LNCaP clone FGC (cell line): ENCODE measurements around a stretch of chr1.

- RRBS, 2 experiments: no CpG with 5 or more reads among the region's 9 CpGs
These were observed 13.8 kb upstream of the LEMD1 start for GRCh38 chr1:205435365-205436440.

DNA sequence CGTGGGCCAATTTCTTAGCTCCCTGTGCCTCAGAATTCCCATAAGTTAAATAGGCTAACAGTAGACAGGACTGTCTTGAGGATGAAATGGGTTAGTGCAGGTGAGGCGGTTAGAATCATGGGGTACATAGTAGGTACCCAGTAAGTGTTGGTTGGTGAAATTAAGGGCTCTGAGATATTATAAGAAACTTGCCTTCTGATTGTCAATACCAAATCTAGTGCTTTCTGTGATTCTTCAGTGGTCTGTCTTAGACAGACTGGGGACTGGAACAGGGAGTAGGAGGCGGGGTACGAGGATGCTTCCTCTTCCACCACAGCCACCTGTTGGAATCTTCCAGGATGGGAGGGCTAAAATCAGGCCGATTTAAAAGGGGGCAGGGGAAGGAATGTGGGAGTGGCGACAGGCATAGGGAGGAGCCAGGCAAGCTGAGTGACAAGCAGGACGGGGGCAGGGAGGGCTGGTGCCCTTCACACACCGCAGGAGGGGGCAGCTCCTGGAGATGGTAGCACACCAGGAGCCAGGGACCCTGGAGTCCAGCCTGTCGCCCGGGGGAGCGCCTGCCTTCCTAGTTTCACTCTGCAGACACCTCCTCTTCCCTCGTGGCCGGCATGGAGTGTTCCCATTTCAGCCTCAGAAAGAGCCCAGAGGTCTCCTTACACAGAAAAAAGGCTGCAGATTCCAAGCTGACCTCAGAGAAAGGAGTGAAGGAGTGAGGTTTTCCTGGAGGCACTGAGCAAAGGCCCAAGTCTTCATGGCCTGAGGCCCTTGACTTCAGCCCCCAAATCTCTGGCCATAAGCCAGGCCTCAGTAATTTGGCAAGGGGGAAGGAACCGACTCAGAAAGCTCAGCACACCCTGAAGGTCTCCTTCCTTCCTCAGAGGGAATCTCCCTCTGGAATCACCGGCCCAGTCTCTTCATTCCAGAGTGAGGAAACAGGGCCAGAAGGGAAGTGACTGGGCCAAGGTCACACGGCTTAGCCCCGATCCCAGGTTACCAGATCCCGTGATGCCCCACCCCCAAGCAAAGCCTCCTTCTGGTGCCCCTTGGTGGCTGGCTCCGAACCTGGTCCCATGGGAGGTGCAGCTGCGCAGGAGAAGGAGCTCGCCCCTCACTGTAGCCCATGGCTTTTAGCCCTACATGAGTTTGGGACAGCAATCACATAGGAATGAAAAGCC, 8.3 kb downstream of the BLACAT1 start:
- RRBS, 2 experiments: 66 to 69% methylated on average over 2 of the region's 21 CpGs

DNA sequence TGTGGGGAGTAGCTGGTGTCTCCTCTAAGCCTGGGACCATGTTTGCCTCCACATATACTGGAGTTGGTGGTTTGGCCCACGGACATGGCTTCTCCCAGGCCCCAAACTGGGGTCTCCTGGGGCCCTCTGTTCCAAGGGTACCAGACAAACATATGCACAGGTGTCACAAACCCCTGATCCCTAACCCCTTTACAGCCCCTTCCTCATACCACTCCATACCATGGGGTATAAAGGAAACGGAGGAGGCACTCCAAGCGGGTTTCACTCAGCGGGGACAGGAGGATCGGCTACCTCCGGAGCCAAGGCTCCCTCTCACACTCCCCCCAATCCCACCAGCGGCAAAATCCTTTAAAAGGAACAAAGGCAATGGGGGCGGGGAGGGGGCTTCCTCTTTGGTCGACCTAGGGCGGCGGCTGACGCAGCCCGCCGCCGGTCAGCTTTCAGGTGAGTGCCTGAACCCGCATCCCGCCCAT, 504 bp downstream of the BLACAT1 start:
- RRBS, 2 experiments: 48 to 49% methylated on average over 2 of the region's 17 CpGs

- RRBS, 2 experiments: no CpG with 5 or more reads among the region's 4 CpGs
These were observed 18.1 kb upstream of the BLACAT1 start for GRCh38 chr1:205474003-205474241.

- RRBS, 2 experiments: no CpG with 5 or more reads among the region's 16 CpGs
These were observed 23.8 kb upstream of the CDK18 start for GRCh38 chr1:205480570-205481236.

GRCh38 chr1:205512874-205513120, 8.3 kb downstream of the CDK18 start:
- RRBS, 2 experiments: no CpG with 5 or more reads among the region's 1 CpG

DNA sequence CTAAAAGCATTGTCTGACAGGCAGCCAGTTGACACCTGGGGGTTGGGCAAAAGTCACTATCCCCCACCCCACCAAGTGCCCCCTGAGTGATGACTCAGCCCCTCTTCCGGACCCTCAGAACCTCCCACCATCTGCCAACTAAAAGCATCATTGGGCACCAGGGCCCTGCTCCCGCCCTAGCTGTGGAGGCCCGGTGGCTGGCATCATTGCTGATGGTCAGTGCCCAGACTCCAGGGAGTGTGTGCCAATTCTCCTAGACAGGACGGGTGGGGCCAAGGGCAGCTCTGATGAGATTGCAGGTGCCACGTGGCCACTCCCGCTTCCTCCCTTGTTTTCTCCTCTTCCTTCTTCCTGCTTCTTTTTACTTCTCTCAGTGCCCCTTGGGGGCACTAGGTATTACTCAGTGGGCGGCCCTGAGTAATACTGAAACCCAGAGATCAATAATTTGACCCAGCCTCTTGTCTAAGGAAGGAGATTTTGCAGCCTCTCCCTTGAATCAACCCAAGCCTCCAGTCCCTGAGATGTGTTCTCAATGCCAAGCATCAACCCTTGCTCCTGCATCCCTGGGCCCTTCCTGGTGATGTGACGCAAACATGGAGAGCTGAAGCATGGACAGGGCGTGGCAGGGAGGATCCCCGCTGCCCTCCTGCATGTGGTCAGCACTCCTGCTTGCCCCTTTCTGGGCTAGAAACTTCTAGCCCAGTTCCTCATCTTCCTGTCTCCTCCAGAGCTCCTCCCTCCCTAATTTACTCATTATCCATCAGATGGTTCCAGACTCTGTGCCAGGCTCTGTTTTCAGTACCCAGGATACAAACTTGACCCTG, 32.0 kb upstream of the MFSD4A start:
- RRBS, 2 experiments: 68% methylated on average over 3 of the region's 10 CpGs

GRCh38 chr1:205591518-205592562, 23.0 kb downstream of the MFSD4A start:
- RRBS, 2 experiments: no CpG with 5 or more reads among the region's 43 CpGs

GRCh38 chr1:205664357-205665167, 15.7 kb downstream of the SLC45A3 start:
- RRBS, 2 experiments: no CpG with 5 or more reads among the region's 20 CpGs

GRCh38 chr1:205672952-205673622, 7.2 kb downstream of the SLC45A3 start:
- RRBS, 2 experiments: no CpG with 5 or more reads among the region's 5 CpGs

GRCh38 chr1:205726429-205726968, 23.5 kb downstream of the NUCKS1 start:
- RRBS, 2 experiments: no CpG with 5 or more reads among the region's 2 CpGs

GRCh38 chr1:205750297-205750491, 212 bp upstream of the NUCKS1 start:
- RRBS, 2 experiments: no CpG with 5 or more reads among the region's 11 CpGs

GRCh38 chr1:205783763-205784563, 8.7 kb upstream of the RAB29 start:
- RRBS, 2 experiments: no CpG with 5 or more reads among the region's 15 CpGs

GRCh38 chr1:205826559-205826832, 13.5 kb upstream of the SLC41A1 start:
- RRBS, 2 experiments: no CpG with 5 or more reads among the region's 1 CpG

GRCh38 chr1:205900033-205900350, 43.3 kb downstream of the SLC26A9 start:
- RRBS, 2 experiments: no CpG with 5 or more reads among the region's 3 CpGs

- RRBS, 2 experiments: no CpG with 5 or more reads among the region's 10 CpGs
These were observed 6.9 kb upstream of the SLC26A9 start for GRCh38 chr1:205950047-205950665.

GRCh38 chr1:205961997-205962586, 18.8 kb upstream of the SLC26A9 start:
- RRBS, 2 experiments: no CpG with 5 or more reads among the region's 9 CpGs

- RRBS, 2 experiments: no CpG with 5 or more reads among the region's 9 CpGs
These were observed 11.3 kb upstream of the RHEX start for GRCh38 chr1:206041518-206042142.

GRCh38 chr1:206509714-206510267, 2.5 kb downstream of the RASSF5 start:
- RRBS, 2 experiments: no CpG with 5 or more reads among the region's 11 CpGs

GRCh38 chr1:206513205-206514523, 6.3 kb downstream of the RASSF5 start:
- RRBS, 2 experiments: 82 to 100% methylated on average over 2 of the region's 13 CpGs